Mononuclear cell (primary cell): ENCODE data around the genes ENG and AK1.

DNA sequence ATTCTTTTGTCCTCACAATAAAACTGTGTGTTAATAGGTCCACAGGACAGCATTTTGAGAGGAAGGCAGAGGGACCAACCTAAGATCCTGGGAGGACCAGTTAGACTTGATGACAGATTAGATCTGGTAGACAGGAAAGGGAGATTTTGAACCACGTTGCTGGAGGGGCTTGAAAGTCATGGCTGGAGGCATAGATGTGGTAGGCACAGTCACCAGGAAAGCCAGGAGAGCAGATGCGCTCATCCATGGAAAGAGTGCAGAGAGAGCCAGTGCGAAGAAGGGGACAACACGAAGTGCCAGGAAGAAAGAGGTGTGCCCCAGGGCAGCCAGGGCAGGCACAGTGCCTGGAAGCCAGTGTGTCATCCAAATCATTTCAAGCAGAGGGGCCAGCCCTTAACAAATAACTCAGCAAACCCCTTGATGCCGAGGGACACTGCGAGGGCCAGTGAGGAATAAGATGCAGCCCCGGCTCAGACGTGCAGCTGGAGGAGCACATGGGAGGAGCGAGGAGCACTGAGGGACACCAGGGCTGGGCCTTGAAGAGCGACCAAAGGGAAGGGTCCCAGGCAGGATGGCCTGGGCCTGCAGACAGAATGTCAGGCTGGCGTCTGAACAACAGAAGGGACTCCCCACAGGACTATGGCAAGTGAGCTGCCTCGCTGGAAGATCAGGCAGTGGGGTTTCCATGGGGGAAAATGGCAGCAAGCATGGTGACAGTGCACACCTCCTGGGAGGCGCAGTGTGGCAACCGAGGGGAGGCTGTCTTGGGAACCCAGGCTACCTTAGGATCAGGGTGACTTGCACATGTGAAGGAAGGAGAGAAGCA is 12.7 kb upstream of the SLC2A8 start:
- RRBS: no CpG with 5 or more reads among the region's 14 CpGs

DNA sequence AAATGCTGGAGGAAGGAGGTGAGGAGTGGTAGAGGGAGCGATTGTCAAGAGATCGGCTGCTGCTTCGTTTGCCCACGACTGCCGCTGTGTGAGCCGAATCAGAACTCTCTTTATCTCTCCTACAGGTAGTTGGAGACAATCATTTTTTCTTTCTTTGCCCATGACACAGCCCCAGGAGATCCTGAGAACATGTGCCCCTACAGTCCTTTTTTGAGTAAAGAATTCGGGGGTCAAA is 521 bp downstream of the ZNF79 start:
- RRBS: no CpG with 5 or more reads among the region's 7 CpGs

- RRBS: no CpG with 5 or more reads among the region's 12 CpGs
These were observed 10.8 kb downstream of the NIBAN2 start for GRCh38 chr9:127557907-127558590.

GRCh38 chr9:127566889-127568015 is 1.6 kb downstream of the NIBAN2 start:
- RRBS: no CpG with 5 or more reads among the region's 22 CpGs

- RRBS: no CpG with 5 or more reads among the region's 10 CpGs
These were observed 30.1 kb downstream of the STXBP1 start for GRCh38 chr9:127642052-127642763.

DNA sequence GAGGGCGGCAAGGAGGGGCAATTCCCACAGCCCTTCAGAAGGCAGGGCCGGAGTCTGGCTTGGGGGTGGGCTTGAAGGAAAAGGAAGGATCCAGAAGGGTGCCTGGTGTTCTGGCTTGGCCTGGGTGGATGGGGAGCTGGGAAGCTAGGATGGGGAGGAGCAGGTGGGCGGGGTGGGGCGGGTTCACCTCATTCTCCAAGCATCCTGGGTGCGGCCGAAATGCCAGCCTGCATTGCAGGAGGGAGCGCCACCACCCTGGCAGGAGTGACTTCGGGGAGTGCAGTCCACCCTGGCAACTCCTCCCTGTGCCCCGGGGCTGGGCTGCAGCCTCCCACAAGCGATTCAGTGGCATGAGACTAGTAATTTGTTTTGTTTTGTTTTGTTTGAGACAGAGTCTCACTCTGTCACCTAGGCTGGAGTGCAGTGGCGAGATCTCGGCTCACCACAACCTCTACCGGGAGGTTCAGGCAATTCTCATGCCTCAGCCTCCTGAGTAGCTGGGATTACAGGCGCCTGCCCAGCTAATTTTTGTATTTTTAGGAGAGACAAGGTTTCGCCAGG is 5.5 kb downstream of the TTC16 start:
- RRBS: no CpG with 5 or more reads among the region's 15 CpGs

DNA sequence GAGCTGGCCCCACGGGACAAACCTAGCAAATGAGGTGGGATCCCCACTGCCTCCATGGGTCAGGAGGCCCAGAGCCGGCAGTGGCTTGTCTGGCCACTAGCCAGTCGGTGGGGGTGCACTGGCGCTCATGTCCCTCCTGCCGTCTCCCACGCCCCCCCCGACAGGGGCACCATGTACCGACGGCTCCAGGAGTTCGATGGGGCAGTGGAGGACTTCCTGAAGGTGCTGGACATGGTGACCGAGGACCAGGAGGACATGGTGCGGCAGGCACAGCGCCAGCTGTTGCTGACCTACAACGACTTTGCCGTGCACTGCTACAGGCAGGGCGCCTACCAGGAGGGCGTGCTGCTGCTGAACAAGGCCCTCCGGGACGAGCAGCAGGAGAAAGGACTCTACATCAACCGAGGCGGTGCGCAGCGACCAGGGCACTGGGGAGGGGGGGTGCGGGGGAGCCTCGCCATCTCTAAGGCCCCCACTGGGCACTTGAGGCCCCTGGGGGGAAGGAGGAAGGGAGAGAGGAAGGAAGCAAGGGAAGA is 8.1 kb downstream of the TTC16 start:
- RRBS: no CpG with 5 or more reads among the region's 25 CpGs

GRCh38 chr9:127735896-127736215 is 762 bp upstream of the TOR2A start:
- RRBS: no CpG with 5 or more reads among the region's 9 CpGs

DNA sequence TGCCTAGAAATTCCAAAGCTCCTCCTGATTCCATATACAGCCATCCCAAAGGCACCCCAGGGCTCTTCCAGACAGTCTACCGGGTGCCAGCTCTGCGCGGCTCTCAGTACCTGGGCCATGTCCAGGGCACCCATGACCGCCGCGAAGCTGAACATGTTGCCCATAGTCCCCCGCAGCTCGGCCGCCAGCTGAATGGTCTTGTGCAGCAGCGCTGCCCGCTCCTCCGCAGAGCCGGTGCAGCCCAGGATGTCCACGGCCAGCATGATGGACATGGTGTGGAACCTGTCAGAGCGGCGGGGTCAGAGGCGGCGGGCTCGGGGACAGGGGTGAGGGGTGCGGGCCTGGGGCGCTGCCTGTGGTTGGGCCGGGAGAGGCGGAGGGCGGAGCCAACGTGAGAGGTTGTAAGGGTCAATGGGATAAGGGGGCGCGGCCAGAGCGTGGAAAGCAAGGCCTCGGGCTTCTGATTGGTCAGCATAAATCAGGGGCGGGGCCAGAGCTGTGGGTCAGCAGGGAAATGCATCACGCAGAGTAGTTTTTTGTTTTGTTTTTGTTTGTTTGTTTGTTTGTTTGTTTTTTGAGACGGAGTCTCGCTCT is 6.7 kb upstream of the TOR2A start:
- RRBS: 95% methylated on average over 1 of the region's 33 CpGs

- RRBS: 94% methylated on average over 14 of the region's 29 CpGs
These were observed 19.3 kb upstream of the TOR2A start for GRCh38 chr9:127754405-127754793.

- RRBS: no CpG with 5 or more reads among the region's 11 CpGs
These were observed 1.6 kb downstream of the SH2D3C start for GRCh38 chr9:127776731-127777363.

GRCh38 chr9:127796194-127796880 is 6.3 kb upstream of the FPGS start:
- RRBS: no CpG with 5 or more reads among the region's 8 CpGs

GRCh38 chr9:127818277-127818780 is 15.6 kb downstream of the FPGS start:
- RRBS: no CpG with 5 or more reads among the region's 12 CpGs

DNA sequence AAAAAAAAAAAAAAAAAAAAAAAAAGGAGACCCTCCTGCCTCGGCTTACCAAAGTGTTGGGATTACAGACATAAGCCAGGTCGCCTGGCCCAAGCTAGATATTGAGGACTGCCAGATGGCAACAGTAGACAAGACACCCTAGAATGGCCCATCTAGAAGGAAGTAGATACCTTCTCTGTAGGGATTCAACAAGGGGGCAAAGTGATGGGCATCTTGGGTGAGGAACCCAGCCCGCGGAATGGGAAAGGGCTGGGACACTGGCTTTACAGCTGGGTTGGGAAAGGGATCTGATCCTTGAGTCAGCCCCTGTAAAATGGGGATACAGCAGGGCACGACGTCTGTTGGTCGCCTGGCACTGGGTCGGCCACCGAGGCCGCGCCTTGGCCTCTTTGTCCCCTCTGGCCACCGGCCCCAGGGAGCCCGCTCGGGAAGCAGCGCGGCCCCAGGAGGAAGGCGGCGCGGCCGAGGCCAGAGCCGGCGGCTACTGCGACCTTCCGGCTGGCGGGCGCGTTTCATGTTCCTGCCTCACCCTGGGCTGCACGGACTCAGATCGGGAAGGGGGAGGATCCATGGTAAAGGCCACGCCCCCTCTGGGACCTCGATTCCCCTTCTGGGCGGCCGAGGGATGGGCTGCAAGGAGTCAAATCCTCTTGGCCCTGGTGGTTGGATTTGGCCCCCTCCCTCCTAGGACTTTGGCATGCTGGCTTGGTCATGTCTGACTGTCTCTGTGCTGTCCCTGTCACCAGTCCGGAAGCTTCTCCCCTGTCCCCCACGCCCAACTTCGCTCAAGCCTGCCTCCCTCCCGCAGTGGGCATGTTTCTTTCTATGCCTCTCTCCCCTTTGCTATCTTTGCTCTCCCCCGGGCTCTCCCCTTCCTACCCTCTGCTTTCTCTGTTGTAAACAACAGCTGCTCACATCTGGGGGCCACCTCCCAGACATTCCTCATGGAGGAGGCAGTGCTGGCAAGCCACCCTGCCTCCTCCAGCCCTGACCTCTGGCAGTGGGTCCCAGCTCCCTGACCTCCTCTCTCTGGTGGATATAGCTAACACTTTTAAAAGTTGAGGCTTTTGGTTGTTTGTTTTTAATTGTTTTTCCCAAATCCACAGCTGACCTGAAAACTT is 25.7 kb downstream of the FPGS start:
- RRBS: 37% methylated on average over 14 of the region's 38 CpGs

- RRBS: no CpG with 5 or more reads among the region's 2 CpGs
These were observed 20.7 kb downstream of the ENG start for GRCh38 chr9:127833830-127834164.

DNA sequence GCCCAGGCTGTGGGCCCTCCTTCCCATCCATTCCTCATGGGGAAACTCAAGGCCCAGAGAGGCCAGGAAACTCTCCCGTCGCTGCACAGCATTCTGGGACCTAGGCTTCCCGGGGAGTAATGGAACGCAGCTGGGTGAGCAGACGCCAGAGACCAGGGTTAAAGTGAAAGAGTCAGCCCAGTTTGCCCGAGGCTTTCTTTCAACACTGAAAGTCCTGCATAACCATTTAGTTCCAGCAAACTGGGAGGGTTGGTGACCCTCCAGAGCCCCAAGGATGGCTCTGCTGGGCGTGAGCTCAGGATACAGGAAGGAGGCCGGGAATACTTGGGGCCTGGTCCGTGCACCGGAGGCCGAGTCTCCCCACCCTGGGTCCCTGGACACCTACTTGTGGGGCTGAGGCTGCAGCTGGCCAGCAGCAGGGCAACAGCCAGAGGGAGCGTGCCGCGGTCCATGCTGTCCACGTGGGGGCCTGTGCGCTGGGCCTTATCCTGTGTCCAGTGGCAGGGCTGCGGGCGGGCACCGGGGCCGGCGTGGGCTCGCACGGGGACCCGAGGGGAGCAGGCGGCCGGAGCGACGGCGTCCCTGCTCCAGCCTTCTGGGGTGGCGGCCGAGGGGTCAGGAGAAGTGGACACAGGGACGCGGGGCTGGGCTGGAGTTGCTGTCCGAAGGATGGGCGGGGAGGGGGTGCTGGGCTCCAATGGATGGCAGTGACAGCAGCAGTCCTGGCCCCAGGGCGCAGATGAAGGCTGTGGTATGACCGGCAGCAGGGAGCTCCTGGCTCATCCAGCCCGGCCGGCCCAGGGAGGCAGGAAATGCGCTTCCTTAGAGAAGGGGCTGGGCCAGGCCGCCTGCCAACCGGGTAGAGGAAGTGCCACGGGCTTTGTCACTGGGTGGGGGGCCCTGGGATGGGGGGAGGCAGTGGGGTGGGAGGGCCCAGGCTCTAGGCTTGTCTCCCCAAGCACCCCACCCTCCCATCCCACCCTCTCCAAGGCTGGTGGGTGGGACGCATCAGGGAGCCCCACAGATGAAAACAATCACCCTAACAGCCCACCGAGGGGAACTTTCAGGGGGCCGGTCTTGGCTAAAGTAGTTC is at the start of gene ENG:
TSS of gene ENG (minus strand) at position 755 of the 1,093 bp plus-strand sequence.
- RRBS: 5% methylated on average over 14 of the region's 46 CpGs

DNA sequence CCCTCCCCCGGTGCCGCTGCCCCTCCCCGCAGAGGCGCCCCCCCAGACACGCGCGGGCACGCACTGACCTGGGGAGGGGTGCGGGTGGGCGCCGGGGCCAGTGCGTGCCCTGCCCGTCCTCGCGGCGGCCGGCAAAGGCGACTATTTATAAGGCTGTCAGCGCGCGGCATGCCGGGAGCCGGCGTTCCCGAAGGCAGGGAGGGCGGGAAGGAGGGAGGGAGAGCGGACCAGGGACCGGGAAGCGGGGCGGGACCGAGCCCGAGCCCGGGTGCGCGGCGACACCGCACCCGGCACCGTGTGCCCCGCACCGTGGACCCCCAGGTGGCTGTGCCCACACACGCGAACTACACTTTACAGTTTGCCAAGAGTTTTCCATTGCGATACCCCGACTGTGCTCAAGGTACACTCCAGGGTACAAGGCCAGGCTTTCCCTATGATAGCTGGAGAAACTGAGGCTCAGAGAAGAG is at the start of gene AK1:
TSS of gene AK1 (minus strand) at position 121 of the 467 bp plus-strand sequence.
- RRBS: 5% methylated on average over 23 of the region's 45 CpGs

- RRBS: no CpG with 5 or more reads among the region's 11 CpGs
These were observed 6.9 kb upstream of the AK1 start for GRCh38 chr9:127884312-127884876.

GRCh38 chr9:127926037-127926833 is 4.3 kb downstream of the PIP5KL1 start:
- RRBS: no CpG with 5 or more reads among the region's 12 CpGs

GRCh38 chr9:127927133-127927862 is 3.3 kb downstream of the PIP5KL1 start:
- RRBS: 3% methylated on average over 18 of the region's 54 CpGs